Cardiac ventricle fibroblast (primary cell): ENCODE data around the genes TAF6, PPP1R35 and MUC17.

- RAMPAGE, long total RNA: no peak
Observed at GRCh38 chr7:100097454-100098743, 3.3 kb downstream of the MCM7 start.

DNA sequence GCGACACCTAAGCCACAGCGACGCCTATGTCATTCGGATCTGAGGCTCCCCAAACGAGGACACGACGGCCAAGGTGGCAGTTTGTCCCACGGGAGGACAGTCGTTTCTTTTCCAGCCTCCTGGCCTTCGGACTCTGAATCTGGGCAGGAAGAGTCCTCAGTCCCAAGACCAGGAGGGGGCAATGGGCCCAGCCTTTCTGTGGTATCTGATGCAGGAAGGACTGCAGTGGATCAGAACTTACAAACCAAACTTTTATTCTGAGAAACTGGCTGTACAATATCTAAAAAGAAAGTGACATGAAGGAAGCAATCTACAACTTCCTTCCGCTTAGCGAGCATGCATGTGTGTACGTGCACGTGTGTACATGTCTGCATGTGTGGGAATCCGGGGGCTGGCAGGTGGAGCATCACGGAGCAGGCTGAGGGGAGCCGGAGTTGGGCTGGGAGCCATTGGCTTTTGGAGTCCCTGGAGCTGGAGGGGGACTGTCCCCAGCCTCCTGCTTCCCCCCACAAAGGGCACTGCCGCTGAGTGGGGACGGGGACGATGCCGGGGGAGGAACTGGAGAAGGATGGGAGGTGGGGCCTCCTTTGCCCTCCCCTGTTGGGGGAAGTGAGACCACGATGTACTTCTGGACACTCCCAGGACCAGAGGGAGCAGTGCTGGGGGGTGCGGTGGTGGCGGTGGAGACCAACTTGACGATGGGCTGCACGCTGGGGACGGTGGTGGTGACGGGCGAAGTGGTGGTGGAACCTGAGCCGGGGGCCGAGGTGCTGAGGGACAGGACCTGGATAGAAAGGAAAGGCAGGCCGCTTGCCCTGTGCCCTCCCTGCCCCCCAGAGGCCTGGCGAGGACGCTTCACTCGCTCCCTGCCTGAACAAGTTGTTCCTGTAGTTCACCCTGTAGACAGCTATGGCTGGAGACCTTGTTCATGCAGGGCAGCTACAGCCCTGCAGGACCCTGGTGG, 5.7 kb downstream of the AP4M1 start:
- RAMPAGE, long total RNA: no peak

GRCh38 chr7:100119161-100119469, at the start of gene TAF6:
TSS of gene TAF6 (minus strand) at chr7:100119358.
- RAMPAGE, long total RNA: no peak

GRCh38 chr7:100214368-100214778, 5.4 kb upstream of the PVRIG start:
- RAMPAGE, long total RNA: no peak

DNA sequence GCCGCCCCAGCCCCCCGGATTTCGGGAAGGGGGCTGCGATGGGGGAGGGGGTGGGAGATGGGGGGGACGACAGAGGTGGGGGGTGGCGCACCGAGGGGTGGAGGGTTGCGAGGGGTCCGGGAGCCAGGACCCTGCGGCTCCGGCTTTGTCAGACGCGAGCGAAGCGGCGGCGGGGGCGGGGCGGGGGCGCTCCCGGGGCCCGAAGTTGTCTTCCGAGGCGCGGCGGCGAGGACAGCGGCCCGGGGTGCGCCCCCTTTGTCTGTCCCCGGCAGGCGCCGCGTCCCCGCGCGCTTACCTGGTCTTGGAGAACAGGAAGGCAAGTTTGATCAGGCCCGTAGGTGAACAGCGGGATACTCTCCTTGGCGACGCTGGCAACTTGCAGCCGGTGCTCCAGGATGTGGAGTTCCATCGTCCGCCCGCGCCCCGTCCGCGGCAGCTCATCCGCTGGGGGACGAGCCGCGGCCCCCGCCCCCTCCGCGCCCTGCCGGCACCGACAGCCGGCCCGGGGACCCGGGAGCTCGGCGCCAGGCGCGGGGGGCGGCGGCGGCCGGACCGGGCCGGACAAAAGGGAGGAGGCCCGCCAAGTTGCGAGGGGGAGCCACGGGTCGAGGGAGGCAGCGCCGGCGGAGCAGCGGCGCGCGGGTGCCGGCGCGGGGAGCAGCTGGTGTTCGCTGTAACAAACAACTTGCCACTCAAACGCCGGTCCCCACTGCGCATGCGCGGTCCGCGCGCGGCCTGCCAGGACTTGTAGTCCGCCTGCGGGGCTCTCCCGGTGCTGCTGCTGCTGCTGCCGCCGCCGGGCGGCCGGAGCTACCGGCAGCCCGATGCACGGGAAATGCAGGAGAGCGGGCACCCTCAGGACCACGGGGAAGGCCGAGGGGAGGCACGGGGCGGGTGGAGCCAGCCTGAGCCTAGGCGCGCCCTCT, 35.7 kb upstream of the SPDYE3 start:
- RAMPAGE, long total RNA: no peak

DNA sequence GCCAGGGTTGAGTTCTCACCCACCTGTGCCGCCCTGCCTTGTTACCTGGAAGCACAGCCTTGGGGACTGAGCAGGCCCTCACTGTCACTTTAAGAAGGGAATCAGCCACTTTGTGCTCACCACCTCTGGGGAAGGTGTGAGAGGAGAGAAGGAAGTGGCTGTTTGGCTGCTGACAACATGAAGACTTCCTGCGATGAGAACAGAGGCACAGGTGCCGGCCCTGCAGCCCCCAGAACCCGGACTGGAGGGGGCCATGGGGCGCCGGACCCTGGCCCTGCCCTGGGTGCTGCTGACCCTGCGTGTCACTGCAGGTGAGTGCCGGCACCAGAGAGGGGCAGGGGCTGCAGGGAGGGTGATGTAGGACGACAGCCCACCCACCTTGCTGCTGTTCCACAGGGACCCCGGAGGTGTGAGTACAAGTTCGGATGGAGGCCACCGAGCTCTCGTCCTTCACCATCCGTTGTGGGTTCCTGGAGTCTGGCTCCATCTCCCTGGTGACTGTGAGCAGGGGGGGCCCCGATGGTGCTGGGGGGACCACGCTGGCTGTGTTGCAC, 5.7 kb upstream of the PILRB start:
- RAMPAGE, long total RNA: no peak

DNA sequence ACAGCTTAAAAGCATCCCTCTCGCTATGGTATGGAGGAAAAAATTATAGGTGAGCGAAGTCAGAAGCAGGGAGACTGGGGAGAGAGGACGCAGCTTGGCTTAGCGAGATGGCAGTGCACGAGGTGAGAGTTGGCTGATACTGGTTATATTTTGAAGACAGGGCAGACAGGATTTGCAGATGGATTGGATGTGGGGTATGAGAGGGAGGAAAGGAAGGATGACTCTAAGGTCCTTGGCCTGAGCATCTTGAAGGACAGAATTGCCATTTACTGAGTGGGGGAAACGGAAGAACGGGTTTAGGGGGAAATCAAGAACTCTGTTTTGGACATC, 10.6 kb downstream of the PILRA start:
- RAMPAGE, long total RNA: no peak

GRCh38 chr7:100436279-100436839, at the start of gene PPP1R35:
TSS of gene PPP1R35 (minus strand) at chr7:100436497.
- RAMPAGE, long total RNA: no peak

GRCh38 chr7:100437141-100437474, 811 bp upstream of the PPP1R35 start:
- RAMPAGE, long total RNA: no peak

DNA sequence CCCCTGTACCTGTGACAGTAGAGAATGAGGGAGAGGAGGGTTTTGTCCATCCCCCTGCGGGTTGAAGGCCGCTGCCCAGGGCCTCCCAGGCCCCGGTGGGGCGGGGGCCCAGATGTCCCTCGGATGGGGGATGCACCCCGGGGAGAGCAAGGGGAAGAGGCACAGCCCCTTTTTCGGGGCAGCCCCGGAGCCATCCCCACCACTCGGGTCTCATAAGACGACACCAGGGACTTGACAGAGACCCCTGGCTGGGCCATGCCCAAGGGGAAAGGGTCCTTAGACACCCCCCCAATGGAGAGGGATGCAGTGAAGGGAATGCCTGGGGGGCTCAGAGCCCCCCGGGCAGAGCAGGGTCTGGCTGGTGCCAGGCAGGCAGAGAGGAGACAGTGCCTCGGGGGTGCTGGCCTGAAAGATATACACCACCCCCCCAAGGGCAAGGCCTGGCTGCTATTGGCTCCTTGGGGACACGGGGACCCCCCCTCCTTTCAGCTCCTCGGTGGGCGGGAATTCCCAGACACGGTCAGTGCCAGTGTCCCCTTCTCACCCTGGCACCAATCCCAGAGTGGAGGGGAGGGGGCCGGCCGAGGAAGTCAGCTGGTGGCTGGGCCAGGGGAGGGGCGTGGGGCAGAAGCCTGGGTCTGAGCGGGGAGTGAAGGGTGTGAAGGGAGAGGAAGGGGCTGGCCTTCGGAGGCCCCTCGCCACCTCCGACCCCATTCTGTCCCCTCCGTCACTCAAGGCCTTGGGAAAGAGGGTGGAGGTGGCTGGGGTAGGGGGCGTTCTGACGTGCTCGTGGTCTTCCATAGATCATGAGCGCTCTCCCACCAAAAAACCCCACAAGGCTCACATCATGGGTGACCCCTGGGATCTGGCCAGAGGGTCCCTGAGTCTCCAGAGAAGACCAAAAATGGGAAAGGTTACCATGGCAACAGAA, 3.9 kb upstream of the SPACDR start:
- RAMPAGE, long total RNA: no peak

GRCh38 chr7:100538263-100538716, 713 bp upstream of the AGFG2 start:
- RAMPAGE, long total RNA: no peak

DNA sequence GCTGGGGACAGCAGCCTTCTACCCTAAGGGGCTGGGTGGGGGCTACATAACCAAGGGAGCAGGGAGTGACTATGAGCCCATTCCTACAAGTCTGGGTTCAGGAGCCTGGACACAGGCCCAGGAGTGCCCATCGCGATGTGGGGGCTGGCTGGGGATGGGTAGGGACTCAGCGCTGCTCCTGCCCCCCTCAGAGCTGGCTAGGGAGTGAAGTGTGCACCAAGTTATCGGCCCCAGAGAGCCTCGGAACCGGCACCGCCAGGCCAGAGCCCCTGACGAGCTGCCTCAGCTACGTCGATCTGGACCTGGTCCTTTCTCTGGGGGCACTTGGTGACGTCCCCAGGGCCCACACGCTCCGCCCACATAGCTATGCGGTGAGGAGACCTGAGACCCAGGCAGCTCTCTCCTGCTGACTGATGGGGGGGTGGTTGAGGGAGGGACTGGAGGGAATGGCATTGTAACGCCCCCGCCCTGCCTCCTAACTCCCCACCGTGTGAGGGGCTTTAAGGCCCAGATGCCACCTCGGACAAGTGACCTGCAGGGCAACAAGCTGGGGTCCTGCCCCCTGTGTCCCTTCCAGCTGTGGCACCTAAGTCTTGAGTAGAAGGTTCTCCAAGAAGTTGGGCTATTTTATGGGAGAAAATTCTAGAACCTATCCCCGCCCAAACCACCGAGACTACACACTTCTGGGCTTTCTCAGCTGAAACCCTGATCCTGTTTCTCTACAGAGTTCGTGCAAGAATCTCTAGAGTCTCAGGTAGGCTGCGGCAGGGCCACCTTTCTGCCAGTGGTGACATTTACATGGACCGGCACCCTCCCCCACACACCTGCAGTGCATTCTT, 2.4 kb downstream of the SAP25 start:
- RAMPAGE, long total RNA: no peak

DNA sequence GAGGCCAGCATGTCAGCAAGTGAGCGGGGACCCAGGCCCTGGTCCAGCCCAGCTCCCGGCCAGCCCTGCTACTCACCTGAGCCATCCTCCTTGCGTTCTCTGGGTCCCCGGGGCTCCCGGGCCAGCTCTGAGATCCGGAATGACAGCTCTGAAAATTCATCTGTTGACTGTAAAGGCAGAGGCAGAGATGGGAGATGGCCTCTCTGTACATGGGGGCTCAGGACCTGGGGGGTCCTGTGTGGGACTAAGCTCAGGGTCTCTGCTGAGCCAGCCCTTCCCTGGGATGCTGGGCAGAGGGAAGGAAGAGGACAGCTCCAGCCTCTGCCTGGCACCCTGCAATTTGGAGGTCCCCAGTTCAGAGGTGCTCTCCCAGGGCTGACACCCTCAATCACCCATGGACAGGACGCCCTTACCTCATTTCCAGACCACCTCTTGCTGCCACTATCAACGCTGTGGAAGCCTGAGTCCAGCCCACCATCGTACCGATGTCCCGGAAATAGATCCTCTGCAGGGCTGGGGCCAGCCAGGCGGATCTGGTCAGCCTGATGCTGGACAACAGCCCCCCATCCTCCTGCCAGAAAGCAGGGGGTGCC, 4.1 kb upstream of the SAP25 start:
- RAMPAGE, long total RNA: no peak

- RAMPAGE, long total RNA: no peak
Observed at GRCh38 chr7:100691304-100692417, 2.4 kb downstream of the GIGYF1 start.

- RAMPAGE, long total RNA: no peak
Observed at GRCh38 chr7:100867450-100868071, 374 bp downstream of the TRIP6 start.

DNA sequence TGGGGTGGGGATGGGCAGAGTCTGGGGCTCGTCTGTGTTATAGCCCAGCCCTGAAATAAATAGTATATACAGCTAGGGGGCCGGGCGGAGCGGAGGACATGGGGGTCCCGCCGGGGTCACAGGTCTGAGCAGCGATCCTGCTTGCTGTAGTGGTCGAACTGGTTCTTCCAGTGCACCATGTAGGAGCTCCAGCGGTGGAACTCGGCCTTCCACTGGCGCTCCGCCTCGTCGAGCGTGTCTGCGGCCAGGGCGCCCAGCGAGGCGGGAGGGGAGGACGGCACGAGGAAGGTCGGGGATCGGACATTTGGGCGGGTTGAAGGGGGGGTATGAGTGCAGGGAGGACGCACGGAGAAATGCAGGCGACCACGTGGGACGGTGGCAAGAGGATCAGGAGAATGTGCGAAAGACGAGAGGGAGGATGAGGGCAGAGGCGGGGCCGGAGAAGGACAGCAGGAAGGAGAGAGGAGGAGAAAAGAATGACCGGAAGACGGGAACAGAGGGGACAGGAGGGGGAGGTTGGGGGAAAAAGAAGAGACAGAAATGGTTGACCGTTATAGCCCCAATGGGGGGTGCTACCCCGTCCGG, 675 bp upstream of the UFSP1 start:
- RAMPAGE, long total RNA: no peak

DNA sequence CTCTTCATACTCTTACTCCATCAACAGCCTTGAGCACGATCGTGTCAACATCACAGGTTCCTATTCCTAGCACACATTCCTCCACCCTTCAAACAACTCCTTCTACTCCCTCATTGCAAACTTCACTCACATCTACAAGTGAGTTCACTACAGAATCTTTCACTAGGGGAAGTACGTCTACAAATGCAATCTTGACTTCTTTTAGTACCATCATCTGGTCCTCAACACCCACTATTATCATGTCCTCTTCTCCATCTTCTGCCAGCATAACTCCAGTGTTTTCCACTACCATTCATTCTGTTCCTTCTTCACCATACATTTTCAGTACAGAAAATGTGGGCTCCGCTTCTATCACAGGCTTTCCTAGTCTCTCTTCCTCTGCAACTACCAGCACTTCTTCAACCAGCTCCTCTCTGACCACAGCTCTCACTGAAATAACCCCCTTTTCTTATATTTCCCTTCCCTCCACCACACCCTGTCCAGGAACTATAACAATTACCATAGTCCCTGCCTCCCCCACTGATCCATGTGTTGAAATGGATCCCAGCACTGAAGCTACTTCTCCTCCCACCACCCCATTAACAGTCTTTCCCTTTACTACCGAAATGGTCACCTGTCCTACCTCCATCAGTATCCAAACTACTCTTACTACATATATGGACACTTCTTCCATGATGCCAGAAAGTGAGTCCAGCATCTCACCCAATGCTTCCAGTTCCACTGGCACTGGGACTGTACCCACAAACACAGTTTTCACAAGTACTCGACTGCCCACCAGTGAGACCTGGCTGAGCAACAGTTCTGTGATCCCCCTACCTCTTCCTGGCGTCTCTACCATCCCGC, 9.5 kb upstream of the MUC12 start:
- RAMPAGE, long total RNA: no peak

GRCh38 chr7:100965577-100966868, 3.3 kb upstream of the MUC12 start:
- RAMPAGE, long total RNA: no peak

DNA sequence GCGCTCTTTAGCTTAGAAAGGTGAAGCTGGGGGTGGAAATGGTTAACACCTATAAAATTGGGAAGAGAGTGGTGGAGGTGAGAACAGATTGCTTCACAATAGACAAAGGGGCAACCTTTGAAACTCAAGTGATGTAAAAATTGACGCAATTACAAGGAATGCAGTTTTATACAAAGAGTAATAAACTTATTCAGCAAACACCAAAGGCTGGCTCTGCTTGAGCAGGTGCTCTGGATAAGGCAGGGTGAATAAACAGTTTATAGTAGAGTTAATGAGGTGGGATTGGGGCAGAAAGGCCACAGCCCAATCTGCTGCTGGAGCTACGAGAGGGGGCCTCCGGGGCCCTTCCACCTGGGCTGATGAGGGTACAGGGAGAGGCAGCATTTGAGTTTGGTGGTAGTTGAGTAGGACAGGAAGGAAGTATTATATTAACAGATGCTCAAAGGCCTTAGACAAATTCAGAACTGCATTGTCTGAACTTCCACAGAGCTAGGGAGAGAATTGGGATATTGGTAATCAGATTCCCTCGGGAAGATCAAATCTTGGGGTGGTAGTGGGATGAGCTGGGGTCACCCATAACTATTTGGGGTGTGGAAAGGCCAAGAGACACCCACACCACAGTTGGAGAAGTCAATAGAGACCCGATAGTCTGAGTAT, 6.1 kb downstream of the MUC12 start:
- RAMPAGE, long total RNA: no peak

GRCh38 chr7:101019664-101020282, at the start of gene MUC17:
TSS of gene MUC17 (plus strand) at chr7:101020081.
- RAMPAGE, long total RNA: no peak